CMK (cell line): ENCODE results near the gene RNPEP.

- RRBS: no CpG with 5 or more reads among the region's 4 CpGs
Observed at GRCh38 chr1:201404848-201405231, 5.7 kb upstream of the LAD1 start.

GRCh38 chr1:201429652-201430060 lies 8.1 kb upstream of the TNNI1 start:
- RRBS: no CpG with 5 or more reads among the region's 10 CpGs

DNA sequence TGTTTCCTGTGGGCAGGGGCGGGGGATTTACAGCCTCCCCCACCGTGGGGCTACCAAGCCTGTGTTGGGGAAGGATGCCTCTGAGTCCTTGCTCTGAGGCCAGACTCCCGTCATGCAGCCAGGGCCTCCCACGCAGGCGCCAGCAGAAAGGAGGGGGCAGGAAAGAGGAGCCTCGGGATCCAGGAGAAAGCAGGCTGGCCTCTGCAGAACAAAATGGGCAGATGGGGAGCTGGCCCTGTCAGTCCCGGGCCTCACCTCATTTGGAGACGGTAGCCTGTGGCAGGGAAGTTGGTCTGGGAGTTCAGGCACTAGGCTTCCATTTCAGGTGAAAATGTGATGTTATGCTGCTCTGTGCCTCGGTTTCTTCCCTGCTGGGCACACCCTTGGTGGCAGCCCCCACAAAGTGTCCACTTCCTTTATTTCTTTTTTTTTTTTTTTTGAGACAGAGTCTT lies 17.9 kb downstream of the PHLDA3 start:
- RRBS: no CpG with 5 or more reads among the region's 9 CpGs

- RRBS: no CpG with 5 or more reads among the region's 13 CpGs
Observed at GRCh38 chr1:201481023-201481334, 12.0 kb upstream of the PHLDA3 start.

GRCh38 chr1:201486066-201486772 lies 17.2 kb upstream of the PHLDA3 start:
- RRBS: no CpG with 5 or more reads among the region's 4 CpGs

GRCh38 chr1:201515241-201515808 lies 8.4 kb upstream of the CSRP1 start:
- RRBS: no CpG with 5 or more reads among the region's 9 CpGs

GRCh38 chr1:201536426-201537043 lies 2.4 kb upstream of the NAV1 start:
- RRBS: no CpG with 5 or more reads among the region's 5 CpGs

- RRBS: 36% methylated on average over 2 of the region's 16 CpGs
Observed at GRCh38 chr1:201597512-201598296, 58.8 kb downstream of the NAV1 start.

DNA sequence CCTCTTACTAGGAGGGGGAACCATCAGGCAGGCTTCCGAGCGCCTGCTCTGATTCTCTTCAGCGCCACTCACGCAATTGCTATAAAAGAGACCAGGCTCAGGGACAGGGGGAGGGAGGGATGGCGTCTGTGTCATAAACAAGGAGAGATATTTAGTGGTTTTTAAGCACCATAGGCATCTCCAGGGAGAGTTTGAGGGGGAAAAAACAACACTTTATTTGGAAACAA lies 60.6 kb downstream of the NAV1 start:
- RRBS: no CpG with 5 or more reads among the region's 5 CpGs

DNA sequence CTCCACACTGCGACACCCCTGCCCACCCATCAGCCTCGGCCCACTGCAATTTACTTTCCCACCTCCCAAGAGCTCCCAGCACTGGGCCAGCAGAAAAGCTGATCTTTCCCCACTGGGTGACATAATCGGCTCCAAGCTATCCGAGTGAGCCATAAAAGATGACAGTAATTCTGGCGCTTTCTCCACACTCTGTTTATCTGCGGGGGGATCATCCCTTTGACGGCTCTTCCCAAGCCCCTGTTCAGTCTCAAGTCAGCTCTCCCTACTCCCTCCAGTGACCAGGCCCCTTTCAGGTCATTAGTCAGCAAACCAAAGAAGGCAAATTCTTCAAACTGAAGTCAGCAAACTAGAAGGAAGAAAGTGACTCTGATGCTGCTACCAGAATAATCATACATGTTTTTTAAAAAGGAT lies 107.3 kb upstream of the IPO9 start:
- RRBS: no CpG with 5 or more reads among the region's 7 CpGs

DNA sequence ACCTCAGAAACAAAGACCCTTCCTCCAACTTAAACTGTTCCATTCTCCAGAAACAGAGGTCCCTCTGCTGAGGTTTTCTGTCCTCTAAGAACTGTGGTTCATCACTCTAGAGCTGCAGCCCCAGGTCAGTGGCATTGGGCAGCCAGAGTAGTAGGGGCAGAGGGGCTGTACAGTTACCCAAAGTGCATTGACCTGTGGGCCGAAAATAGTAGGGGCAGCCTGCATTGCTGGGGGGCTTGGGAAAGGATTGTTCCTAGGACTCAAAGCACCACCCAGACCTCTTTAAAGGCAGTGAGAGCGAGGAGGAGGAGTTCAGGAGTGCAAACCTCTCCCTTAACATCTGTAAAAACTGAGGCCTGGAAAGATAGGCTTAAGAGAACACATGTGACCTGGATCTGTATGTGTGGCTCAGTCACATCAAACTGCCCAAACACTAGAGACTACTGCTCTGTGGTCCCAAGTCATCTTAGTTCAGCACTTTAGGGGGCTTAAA lies 90.6 kb upstream of the IPO9 start:
- RRBS: no CpG with 5 or more reads among the region's 2 CpGs

GRCh38 chr1:201824036-201825007 lies 4.6 kb upstream of the IPO9 start:
- RRBS: no CpG with 5 or more reads among the region's 11 CpGs

- RRBS: no CpG with 5 or more reads among the region's 5 CpGs
Observed at GRCh38 chr1:201878587-201879273, 10.0 kb upstream of the SHISA4 start.

GRCh38 chr1:201941250-201942450 lies 4.7 kb downstream of the LMOD1 start:
- RRBS: 96% methylated on average over 2 of the region's 21 CpGs

GRCh38 chr1:201944503-201945043 lies 1.8 kb downstream of the LMOD1 start:
- RRBS: no CpG with 5 or more reads among the region's 4 CpGs

- RRBS: 1% methylated on average over 21 of the region's 46 CpGs
Observed at GRCh38 chr1:201982433-201982824, at the start of gene RNPEP. RNPEP (plus strand) TSS chr1:201982648.

- RRBS: under 1% methylated on average over 15 of the region's 66 CpGs
Observed at GRCh38 chr1:201982825-201983945, 737 bp downstream of the RNPEP start.

GRCh38 chr1:202018360-202019389 lies 8.3 kb downstream of the ELF3 start:
- RRBS: 4% methylated on average over 3 of the region's 26 CpGs

GRCh38 chr1:202029707-202030162 lies 19.3 kb downstream of the ELF3 start:
- RRBS: no CpG with 5 or more reads among the region's 2 CpGs

- RRBS: no CpG with 5 or more reads among the region's 13 CpGs
Observed at GRCh38 chr1:202104017-202104602, 18.6 kb upstream of the GPR37L1 start.